GM23248 (cell line): ENCODE results near the genes MME and SLC33A1.

DNA sequence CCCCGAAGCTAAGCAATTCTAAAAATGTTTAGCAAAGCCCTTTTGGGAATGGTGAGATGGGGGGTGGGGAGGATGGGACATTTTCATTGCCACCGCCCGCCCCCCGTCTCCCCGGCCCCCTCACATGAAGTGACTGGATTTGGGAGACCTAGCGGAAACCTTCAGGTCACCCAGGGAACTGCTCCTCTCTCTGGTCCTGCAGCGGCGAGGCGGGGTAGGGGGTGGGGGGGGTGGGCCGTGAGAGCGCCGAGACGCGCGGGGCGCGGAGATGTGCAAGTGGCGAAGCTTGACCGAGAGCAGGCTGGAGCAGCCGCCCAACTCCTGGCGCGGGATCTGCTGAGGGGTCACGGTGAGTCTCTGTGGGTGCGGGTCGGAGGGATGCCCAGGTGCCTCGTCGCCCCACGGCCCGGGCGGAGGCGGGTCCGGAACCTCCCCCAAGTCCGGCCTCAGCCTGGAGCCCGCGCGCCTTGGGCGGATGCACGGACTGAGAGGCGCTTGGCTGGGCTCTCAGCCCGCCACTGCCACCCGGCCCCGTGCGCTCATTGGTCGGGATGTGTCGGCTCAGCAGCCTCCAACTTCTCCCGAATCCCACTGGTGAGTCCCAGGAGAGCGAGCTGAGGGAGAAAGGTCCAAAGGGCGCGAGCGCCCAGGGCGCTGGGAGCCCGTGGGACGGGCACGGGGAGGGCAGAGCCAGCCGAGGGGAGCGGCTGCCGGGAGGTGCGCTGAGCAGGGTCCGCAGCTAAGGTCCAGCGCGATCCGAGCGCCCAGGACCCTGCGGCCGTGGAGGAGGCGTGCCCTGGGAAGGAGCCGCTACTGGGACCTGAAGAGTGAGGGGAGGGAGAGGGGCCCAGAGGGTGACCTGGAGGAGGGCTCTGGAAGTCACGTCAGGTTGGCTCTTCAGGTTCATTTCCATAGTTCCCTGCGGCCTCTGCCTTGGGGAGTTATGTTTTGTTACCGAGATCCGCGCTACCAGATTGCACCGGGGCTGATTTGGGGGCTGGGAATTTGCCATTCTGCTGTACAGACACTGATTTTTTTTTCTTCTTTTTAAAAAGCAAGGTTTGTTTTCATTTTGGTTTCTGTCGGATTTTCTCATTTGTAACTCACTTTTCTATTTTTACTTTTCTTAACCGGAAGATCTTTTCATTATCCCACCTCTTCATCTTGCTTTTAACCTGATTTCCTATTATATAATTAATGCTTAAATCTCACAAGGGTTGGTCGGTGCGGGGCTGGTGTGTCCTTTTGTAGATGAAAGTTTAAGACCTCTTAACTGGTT, at the start of gene MME:
TSS of gene MME (plus strand) at position 912 of the 1,279 bp plus-strand sequence.
- RAMPAGE, long total RNA, result start-site peak on the plus strand centred at position 527 of the sequence, 135 bp wide, 901 and 530 reads in 2 replicates; start-site peak on the plus strand centred at position 725 of the sequence, 106 bp wide, 99 and 30 reads in 2 replicates; start-site peak on the plus strand centred at position 888 of the sequence, 113 bp wide, 81 and 78 reads in 2 replicates

DNA sequence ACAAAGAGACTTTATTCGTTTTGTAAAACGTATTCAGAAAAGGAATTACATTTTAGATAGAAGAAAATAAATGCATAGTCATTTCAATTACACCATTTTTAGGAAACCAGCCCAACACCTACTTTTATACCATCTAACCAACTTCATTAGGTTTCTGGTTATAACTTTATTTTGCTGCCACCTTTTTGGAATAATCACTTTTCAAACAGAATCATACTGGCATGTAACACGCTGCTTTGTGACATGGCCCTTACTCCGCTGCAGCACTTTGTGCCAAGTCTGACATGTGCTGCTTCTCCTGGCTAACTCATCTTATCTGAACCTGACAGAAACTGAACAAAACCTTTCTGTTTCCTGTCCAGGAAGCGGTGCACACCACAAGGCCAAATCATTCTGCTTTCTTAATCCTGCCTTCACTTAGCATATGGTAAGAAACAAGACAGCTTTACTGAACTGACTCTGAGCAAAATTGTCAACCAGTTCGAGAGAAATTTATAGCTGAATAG, 41.3 kb upstream of the STRIT1 start:
- RAMPAGE, long total RNA, result no peak

GRCh38 chr3:155853913-155854889, at the start of gene SLC33A1:
SLC33A1 (minus strand) TSS chr3:155854427.
- RAMPAGE, long total RNA, result start-site peak on the minus strand at chr3:155854376-155854416, 23 and 145 reads in 2 replicates

GRCh38 chr3:155987125-155987483, 116.7 kb downstream of the GMPS start:
- RAMPAGE, long total RNA, result no peak

- RAMPAGE, long total RNA, result no peak
Measured at GRCh38 chr3:156126993-156127368, 6.6 kb downstream of the KCNAB1 start.

DNA sequence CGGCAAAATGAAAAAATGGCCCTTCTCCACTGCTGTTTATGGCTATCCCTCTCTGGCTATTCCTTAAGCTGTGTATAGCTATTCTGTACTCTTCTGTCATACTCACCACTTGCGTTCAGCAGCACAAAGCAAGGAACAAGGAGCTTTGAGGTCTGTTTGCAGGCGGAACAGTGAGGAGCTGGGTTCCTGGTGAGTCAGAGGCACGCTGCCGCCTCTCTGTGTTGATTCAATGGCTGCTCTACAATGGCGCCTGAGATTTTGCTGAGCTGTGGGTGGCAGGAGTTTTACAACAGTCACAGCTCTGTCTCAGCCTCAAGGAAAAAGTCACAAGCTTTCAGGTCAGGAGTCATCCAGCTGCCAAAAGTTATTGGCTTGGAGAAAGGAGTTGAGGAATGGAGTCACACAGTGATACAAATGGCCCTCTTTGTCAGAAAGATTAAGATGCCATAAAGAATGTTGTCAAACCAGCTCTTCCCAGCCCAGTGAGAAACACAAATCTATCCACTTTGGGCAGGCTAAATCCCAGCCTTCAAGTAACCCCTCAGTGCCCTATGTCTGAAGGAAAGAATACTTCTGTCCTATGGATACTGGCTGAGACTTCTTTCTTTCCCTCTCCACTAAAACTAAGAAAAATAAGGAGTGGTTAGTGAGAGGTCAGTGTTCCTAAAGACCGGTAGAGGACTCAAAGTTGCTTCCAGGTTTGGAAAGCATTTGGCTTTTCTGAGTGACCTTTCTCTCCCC, 98.0 kb downstream of the SSR3 start:
- RAMPAGE, long total RNA, result no peak

DNA sequence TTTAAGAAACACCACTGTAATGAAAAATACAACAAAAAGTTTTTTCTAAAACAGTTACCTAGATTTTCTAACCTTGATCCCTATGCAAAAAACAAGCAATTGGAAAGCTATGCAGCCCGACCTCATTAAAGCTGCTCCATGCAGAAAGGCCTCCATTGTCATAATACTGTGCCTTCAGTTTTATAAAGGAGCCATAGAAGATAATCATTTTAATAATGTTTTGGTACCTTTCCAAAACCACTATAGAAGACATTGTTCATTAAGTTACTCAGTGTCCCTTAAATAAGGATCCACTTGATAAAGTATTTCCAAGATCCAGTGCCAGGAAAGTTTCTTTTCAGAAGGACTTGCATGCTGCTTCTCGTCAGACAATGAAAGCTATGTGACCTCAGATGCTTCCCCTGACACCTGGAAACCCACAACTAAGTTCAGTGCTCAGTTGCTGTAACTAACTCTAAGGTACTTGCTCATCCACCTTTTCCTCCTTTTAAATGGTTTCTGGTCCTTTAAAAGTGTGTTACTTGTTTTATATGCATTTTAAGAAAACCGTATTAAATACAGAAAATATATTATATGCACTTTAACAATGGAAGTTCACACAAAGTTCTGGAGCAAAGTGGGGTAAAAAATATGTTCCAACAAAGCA, 7.3 kb downstream of the SSR3 start:
- RAMPAGE, long total RNA, result no peak

DNA sequence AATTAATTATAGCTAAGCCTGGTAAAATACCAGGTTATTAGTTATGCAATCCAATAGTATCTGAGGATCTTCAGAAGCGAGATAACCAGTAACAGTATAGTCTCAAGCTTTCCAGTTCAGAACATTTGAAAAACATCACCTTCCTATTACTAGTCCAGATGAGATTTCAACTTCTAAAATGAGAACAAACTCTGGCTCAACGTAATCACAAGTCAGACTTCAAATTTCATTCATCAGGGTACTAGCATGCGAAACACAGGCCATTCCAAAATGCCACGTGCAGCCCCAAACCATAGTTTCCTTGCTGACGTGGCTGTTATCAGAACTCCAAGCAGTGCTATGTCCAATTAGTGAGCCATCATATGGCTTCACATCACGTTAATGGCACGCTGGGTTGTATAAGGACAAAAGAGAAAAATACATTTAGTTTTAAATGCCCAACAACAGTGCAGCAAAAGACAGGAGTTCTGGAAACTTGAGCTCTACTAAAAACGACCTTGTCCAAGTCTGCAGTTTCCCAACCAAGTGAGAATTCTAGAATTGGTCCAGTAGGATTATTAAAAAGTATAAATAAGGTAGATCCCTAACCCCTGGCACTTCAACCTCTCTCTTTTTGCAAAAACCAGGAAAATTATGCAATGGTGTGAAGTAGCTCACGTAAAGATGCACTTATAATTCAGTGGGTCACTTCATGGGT, 915 bp downstream of the SSR3 start:
- RAMPAGE, long total RNA, result no peak

DNA sequence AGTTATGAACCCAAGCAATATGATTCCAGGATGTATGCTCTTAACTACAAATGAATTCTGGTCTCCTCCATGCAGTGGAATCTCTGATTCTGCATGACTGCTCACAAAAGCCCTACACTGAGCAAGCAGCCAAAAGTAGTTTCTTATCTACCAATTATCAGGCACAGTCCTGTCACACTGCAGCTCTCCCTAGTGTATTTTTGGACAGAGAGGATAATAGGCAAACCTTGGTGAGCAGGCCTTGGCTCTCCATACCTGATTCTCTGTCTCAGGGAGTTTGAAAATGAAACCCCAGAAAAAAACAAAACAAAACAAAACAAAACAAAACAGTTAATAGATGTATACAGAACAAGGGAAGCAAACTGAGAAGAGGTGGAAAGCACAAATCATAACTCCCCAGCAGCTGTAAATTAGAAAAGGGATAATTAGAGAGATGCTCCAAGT, 3.5 kb upstream of the SSR3 start:
- RAMPAGE, long total RNA, result no peak

GRCh38 chr3:156677588-156678609, 3.5 kb downstream of the TIPARP start:
- RAMPAGE, long total RNA, result no peak

DNA sequence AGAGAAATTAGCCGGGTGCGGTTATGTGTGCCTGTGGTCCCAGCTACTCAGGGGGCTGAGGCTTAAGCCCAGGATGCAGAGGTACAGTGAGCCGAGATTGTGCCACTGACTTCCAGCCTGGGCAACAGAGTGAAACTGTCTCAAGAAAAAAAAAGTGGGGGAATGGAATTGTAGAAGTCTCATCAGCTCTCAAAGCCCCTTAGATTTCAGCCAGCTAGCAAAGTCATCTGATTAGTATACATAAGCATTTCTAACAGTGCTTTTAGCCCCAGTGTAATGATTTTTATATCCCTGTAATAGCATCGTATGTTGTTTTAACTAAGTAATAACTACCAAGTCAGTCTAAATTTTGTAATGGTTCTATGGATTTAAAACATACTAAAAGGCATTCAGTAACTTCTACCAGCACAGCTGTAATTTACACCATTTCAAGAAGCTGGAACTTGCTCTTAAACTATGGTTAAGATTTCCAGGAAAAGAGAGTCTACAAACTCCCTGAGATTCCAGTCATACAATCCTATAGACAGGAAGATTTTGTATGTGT, 33.4 kb downstream of the TIPARP start:
- RAMPAGE, long total RNA, result no peak

DNA sequence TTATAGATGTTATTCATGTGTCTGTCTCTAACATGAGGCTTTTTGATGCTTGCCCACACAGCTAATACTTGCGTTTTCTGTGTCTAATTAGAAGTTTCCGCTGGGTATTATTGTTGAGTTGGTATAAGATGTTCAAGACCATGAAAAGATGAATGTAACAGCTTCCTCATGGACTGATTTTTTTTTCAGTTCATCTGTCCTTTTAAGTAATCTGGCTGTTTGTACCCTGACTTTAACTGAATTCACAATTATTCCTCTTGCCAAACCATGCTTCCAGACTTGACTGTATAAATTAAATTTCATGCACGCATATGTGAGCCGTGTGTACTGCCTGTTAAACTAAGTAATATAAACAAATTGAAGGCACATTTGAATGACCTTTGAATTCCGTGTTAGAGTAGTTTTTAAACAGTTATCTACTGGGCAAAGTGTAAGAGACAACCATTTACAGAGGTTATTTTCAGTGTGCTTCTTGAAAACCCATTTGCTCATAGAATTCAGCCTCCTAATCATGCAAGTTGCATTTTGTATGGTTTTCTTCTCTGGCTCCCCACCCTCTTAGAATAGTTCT, 10.6 kb upstream of the LEKR1 start:
- RAMPAGE, long total RNA, result no peak

GRCh38 chr3:156843362-156843885, 17.3 kb downstream of the LEKR1 start:
- RAMPAGE, long total RNA, result no peak

GRCh38 chr3:156978390-156979161, 152.4 kb downstream of the LEKR1 start:
- RAMPAGE, long total RNA, result no peak

GRCh38 chr3:156985775-156986084, 159.6 kb downstream of the LEKR1 start:
- RAMPAGE, long total RNA, result no peak

- RAMPAGE, long total RNA, result no peak
Measured at GRCh38 chr3:157064185-157064933, 95.6 kb downstream of the CCNL1 start.

DNA sequence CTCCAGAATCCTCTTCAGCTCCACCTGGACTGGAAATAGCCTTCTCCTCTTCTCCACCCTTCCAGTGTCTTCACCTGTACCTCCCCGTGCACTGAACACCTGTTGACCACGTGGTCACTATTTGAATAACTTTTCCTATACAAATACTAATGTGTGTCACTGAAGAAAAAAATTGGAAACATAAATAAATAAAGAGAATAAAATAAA, 52.9 kb downstream of the CCNL1 start:
- RAMPAGE, long total RNA, result no peak

GRCh38 chr3:157111606-157111962, 48.4 kb downstream of the CCNL1 start:
- RAMPAGE, long total RNA, result no peak

DNA sequence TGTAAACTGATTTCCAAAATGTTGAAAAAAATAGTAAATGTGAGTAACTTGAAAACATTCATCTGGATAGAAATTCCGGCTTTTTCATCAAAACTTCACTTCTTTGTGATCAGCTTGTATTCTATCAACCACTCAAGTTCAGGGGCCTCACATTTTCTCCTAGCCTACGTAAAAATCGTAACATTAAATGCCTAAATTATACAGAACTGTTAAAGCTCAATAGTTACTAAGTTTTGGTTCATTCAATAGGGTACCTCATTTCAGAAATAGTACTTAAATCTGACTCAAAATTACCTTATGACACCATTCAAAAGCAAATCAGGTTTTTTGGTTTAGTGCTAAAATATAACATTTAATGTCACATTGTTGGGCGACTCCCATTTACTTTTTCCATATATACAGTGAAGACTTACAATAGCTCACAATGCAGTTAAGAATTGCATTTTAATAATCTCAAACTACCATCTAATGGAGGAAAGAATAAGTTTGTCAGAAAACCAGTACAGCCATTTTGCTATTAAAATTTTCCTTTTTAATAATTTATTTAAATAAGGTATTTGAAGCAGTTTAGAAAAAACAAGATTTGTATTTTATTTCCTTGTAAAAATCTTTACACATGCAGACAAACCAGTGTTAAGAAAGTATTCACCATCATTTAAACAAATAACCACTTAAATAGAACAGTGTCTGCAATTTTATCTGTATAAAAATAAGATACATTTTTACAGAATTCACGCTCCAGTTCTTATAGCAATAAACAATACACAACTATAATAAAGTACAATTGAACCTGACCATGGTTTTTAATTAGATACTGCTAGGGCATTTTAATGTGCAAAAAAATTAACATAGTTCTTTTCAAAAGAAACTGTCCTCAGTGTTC, 12.5 kb downstream of the CCNL1 start:
- RAMPAGE, long total RNA, result no peak

GRCh38 chr3:157174575-157175644, 15.0 kb upstream of the CCNL1 start:
- RAMPAGE, long total RNA, result no peak